T-cell (primary cell): ENCODE results near the genes BNC2, SH3GL2 and SAXO1.

GRCh38 chr9:16575680-16576423 is 294.6 kb downstream of the BNC2 start:
- PRO-cap, 7 experiments, result no peak in any of the 7 experiments

DNA sequence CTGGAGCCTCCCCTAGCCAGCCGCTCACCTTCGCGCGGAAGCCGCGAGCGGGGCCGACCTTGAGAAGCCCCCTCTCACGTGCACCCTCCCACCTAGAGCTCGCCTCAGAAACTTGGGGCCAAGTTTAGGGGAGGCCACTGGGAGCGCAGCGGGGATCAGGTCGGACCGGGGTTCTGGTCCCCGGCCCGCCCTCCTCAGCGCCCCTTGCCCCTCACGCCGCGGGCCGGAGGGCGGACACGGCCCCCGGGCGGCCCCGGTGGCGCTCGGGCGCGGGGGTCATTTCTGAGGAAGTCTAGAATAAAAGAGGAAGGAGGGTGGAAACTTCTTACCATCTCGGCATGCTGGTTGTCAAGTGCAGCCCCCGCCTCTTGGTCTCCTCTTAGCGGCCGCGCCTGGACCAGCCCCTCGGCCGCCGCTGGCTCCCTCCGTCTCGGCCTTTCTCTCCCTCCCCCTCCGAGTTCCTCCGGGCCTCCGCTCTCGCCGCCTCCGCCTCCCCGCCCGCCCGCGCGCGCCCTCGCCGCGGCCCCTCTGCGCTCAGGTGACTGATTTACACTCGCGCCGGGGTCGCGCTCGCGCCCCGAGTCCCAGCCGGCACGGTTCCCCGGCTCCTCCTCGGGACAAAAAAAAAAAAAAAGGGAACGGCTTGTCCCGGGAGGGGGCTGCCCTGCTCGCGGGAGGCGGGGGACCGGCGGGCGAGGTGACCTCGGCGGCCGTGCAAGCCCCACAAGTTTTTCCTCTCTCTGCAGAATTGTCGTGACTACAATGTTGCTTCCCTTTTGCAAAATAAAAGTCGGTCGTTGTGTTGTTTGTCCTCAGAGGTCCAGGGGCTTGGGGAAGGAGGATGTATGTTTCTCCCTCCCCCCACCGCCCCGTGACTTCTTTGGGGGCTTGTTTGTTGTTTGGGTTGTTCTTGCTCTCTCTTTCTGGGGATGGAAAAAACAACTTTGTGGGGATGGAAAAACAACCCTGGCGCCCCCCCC is at the start of gene BNC2:
Gene BNC2, minus strand, starts transcription at position 354 of the 980 bp plus-strand sequence.
- PRO-cap, 7 experiments, result no peak in any of the 7 experiments

- PRO-cap, 7 experiments, result no peak in any of the 7 experiments
Measured at GRCh38 chr9:17423033-17423526, 155.8 kb upstream of the SH3GL2 start.

- PRO-cap, 7 experiments, result no peak in any of the 7 experiments
Measured at GRCh38 chr9:17425273-17425636, 153.6 kb upstream of the SH3GL2 start.

DNA sequence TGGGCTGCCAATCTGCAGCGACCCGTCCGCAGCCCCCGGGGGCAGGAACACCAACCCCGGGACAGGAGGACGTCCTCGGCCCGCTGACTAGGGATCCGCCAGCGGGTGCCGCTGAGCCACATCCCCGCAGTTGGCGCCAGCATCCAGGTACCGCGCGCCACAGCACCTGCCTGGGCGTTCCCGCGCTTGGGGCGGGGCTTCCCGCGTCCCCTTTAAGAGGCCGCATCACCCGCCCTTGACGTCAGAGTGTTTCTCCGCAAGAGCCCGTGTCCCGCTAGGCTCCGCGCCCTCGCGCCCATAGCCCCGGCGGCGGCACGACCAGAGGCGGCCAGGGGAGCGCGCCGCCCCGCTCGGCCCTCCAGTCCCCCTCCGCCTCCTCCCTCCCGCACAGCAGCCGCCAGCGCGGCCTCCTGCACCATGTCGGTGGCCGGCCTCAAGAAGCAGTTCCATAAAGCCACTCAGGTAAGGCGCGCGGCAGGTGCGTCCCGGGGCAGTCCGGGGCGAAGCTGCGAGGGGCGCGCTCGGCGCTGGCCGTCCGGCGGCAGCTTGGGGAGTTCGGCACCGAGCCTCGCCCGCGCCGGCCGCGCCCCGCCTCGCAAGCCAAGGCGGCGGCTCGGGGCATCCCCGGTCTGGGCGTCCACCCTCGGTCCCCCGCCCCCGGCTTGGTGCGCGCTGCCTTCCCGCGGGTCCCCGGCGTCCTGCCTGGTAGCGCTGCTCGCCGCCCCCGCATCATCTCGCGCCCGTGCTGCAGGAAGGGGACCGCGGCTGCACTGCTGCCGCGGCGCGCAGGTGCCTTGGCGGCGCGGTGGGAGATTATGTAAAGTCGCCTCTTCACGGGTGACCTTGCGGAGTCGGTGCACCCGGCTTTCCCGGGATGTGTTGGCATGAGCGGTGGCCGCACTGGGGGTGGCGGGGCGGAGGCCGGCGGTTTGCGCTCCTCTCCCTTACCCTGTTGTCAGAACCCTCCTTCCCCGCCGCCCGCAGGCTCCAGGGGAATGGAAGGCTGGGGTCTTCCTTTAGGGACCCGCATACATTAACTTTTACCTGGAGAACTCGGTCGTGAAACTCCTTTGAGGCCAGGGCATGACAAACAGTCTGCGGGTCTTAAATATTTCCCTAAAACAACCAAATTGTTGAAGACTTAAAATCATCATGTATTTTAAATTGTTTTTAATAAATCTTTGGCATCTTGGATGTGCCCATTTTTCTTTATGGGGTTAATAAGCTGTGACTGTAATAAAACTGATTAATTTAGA is at the start of gene SH3GL2:
Gene SH3GL2, plus strand, starts transcription at position 241 of the 1,256 bp plus-strand sequence.
- PRO-cap, 7 experiments, result no peak in any of the 7 experiments

DNA sequence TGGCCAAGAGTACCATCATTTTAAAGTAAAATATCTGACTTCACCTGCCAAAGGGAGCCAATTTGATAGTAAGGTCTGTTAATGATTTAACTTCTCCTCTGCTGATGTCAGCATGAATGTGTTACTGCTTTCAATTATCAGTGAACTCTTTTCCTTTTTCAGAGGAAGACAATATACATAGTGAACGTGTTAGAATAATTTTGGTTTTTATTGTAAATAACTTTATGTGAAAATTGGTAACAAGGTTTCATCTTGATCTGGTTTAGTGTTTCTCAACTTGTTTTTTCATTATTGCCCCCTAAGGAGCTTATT is 409.7 kb downstream of the SH3GL2 start:
- PRO-cap, 7 experiments, result no peak in any of the 7 experiments

DNA sequence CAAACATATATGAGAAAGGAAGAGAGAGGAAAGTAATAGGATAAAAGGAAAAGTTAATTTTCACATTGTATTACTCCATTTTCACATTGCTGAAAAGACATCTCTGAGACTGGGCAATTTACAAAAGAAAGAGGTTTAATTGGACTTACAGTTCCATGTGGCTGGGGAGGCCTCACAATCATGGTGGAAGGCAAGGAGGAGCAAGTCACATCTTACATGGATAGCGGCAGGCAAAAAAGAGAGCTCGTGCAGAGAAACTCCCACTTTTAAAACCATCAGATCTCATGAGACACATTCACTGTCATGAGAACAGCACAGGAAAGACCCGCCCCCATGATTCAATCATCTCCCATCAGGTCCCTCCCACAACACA is 227.9 kb downstream of the ADAMTSL1 start:
- PRO-cap, 7 experiments, result no peak in any of the 7 experiments

DNA sequence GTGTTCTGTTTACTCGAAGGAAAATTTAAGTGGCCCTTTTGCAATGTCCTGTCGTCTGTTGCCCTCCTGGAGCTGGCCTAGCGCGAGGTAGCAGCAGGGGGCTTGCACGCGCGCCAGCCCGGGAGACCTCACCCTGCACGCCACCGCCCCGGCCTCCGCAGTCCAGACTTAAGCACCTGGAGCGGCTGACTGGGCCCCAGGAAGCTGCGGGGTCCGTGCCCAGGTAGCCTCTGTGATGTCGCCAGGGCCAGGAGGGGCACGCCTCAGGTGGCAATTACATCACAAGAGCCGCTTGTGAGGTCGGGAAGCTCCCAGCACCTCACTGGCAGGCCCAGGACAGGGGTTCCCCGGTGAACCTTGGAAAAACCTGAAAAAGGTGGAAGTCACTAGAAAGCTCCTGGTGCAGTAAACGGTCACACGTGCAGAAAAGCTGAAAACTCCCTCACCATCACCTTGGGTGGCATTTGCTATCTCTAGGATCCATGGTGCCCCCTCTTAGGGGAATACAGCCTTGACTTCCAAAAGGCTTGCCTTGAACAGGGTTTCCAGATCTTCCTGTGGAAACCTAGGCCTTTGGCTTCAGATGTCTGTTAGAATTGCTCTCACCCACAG is at the start of gene SAXO1:
Gene SAXO1, minus strand, starts transcription at position 191 of the 612 bp plus-strand sequence.
- PRO-cap, 7 experiments, result no peak in any of the 7 experiments

- PRO-cap, 7 experiments, result no peak in any of the 7 experiments
Measured at GRCh38 chr9:19125906-19126347, 1.4 kb downstream of the PLIN2 start.

GRCh38 chr9:19160031-19160454 is 32.8 kb upstream of the PLIN2 start:
- PRO-cap, 7 experiments, result no peak in any of the 7 experiments

DNA sequence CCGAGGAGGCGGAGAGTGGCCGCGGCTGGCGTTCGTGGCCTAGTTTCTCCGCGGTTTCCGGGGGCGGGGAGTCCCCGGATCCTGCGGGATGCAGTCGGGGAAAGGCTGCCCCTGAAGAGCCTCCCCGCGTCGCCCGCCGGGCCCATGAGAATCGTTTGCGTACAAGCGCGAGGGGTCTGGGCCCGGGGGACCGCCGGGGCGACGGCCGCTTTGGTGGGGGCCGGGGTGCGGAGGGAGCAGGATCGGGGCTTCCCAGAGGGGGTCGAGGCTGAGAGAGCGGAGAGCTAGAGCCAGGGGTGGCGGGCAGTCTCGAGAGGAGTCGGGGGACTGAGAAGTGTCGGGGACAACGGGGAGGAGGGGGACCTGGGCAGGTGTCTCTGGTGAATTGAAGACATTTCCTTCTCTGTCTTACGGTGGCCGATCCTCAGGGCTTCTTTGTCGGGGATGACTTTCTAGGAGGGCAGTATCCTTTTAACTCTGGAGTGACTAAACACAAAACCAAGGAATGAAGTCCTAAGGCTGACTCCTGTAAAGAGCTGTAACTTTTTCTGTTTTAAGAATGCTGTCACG is 564 bp downstream of the DENND4C start:
- PRO-cap, 7 experiments, result peak in 2 of 7 experiments; most common plus-strand start position 127 of the sequence (in 1); most common minus-strand start position 146 of the sequence (in 1)

- PRO-cap, 7 experiments, result no peak in any of the 7 experiments
Measured at GRCh38 chr9:19374169-19375161, 5.6 kb downstream of the RPS6 start.

- PRO-cap, 7 experiments, result peak in 1 of 7 experiments; most common minus-strand start chr9:19441896 (in 1)
Measured at GRCh38 chr9:19441659-19442343, 33.0 kb downstream of the ACER2 start.

DNA sequence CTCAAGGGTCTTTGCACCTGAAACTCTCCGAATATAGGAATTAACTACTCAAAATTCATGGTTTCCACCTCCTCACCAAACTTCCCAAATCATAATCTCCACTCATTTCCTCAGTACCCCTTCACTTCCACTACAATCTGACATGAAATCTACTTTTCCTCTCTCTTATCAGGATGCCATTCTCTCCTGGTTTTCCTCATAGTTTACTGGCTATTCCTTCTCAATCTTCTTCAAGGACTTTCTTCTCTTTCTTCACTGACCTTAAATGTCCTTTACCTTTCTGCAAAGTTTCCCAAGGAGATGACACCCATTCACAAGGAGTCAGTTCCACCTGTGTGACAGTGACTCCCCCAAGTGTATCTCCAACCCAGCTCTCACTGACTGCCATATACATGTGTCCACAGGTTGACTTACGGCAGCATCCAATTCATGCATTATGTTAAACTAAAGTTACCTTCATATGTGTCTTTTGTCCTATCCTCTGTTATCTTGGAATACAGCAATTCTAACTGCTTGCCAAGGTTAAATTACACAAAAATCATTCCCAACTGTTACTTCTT is 172.6 kb downstream of the MLLT3 start:
- PRO-cap, 7 experiments, result no peak in any of the 7 experiments

DNA sequence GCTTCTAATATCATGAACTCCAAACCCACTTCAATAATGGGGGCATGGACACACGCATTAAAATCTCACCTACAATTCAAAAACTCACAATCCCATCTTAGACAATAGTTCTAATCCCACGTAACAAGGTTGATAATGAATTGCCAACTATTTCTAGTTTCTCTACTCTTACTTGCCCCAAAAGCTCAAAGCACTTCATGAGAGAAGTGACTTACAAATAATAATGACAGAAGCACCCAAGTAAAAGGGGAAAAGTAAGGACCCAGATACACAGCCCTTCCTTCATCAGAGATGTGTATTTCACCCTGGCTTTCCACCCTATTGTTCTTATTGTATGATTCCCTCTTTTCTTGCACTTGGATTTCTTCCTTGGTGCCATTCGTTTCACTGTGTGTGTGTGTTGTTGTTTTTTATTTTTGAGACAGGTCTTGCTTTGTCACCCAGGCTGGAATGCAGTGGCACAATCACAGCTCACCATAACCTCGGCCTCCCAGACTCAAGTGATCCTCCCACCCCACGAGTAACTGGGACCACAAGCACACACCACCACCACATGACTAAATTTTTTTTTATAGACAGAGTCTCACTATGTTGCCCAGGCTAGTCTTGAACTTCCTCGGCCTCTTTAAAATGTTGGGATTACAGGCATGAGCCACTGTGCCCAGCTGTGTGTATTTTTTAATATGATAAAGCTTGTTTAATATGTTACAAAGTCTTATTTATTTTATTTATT is 72.1 kb downstream of the MLLT3 start:
- PRO-cap, 7 experiments, result no peak in any of the 7 experiments

- PRO-cap, 7 experiments, result no peak in any of the 7 experiments
Measured at GRCh38 chr9:20590668-20591144, 31.6 kb downstream of the MLLT3 start.

DNA sequence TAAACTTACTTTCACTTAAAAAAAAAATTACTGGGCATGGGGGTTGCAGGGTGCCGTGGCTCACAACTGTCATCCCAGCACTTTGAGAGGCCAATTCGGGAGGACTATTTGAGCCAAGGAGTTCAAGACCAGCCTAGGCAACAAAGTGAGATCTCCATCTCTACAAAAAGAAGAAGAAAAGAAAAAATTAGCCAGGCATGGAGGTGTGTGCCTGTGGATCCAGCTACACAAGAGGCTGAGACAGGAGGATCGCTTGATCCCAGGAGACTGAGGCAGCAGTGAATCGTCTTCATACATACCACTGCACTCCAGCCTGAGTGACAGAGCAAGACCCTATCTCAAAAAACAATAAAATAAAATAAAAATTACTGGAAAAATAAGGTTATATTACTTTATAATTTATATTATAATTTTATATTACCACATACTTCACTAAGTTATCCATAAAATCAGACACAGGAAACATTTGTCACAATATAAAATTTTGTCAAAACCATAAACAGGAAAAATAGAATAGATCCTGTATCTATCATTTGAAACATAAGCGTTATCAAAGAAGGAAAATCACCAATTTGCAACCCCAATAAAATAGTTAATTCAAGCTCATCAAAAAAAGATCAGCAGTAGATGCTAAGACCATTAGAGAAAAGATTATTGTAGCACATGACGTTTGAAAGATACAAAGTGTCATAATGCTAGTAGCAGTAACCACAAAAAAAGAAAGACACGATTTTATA is 27.1 kb downstream of the MLLT3 start:
- PRO-cap, 7 experiments, result no peak in any of the 7 experiments

GRCh38 chr9:20623041-20623875 is 959 bp upstream of the MLLT3 start:
- PRO-cap, 7 experiments, result peak in 7 of 7 experiments; most common plus-strand start chr9:20623542 (in 2); most common minus-strand start chr9:20623666 (in 6)

DNA sequence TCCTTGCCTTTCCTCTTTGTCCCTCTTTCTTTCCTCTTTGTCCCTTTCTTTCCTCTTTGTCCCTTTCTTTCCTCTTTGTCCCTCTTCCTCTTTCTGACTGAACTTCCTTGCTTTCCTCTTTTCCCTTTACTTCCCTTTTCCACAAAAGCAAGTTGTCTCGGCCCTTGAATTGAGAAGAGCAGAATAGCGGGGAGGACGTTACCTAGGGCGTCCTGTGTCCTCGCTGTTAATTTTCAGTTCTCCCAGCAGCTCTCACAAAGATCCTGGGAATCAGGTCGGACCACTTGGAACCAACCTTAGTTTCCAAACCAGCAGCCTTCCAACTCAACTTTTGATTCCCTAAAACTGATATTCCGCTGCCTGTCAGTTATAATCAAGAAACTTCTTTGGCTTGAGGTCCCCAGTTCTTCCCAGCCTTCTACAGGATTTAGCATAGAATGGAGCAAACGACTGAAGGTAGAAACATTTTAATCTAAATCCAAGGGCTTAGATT is 1.6 kb upstream of the MLLT3 start:
- PRO-cap, 7 experiments, result no peak in any of the 7 experiments

GRCh38 chr9:20902172-20902927 is 129.1 kb downstream of the HACD4 start:
- PRO-cap, 7 experiments, result no peak in any of the 7 experiments